ENCODE results near the genes MRGPRX3 and SAA2.

GRCh38 chr11:16193636-16194554, 162.5 kb downstream of the SOX6 start:
- PRO-cap = no peak

- PRO-cap = no peak
Observed at GRCh38 chr11:16612066-16612434, 126.4 kb upstream of the C11orf58 start.

DNA sequence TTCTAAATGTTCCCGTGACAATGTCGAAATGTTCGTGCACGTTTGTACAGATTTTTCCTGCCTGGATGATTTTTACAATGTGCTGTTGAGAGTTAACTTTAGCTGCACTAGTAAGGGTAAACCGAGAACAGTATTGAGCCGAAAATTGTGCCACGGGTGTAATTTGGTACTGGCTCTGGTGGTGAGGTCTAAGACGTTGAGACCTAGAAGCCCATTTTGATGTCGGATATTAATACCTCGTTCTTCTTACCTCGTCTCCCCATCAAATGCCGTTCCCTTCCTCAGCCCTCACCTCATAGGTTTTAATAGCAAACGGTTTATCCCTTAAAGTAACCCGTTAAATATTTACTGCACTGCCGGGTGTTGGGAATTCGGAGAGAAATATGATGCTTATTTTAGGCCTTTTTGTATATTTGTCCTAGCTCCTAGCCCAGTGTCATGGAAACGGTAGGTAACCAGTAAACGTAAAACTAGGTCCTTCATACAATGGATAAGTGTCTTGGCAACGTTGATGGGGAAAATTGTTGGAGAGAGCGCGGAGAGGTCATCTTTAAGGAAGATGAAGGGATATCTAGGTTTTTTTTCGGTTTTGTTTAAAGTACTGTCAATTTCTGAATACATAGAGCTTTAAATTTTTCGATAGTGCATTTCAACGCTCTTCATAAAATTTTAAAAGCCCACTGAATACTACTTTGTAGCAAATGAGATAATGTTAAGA, 921 bp downstream of the C11orf58 start:
- PRO-cap = no peak

- PRO-cap = no peak
Observed at GRCh38 chr11:16795139-16795675, 56.8 kb downstream of the C11orf58 start.

- PRO-cap = no peak
Observed at GRCh38 chr11:16803938-16804873, 65.8 kb downstream of the C11orf58 start.

GRCh38 chr11:16966470-16967261, 47.5 kb downstream of the PLEKHA7 start:
- PRO-cap = no peak

- PRO-cap = no peak
Observed at GRCh38 chr11:17524227-17524809, 19.9 kb downstream of the USH1C start.

DNA sequence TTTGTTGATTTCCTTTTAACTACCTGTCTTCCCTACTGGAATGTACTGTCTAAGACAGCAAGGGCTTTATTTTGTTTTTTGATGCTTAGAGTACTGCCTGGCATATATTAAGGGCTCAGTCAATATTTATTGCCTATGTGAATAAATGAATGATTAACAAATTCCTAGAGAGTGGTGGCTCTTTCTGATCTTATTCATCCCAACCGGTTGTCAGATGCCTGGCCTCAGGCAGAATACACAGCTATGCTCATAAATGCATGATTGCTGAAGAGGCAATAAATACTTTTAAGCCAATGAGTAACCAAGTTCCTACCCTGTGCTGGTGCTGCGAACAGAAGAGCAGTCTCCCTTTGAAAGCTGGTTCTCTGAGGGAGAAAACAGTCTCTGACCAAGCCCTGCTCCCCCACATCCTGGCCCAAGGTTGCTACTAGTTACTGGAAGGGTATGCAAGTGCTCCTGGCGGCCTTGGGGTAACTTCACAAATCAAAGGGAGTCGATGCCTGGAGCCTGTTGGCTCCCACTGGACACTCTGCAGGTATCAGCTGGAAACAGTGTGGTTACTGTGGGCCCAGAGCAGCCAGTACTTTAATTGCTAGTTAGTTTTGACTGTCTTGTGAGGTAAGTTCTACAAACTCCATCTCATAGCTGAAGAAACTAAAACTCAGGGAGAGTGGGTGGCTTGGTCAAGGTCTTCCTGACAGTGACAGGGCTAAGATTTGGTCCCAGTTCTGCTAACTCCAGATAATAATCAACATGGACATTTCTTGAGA, 2.8 kb downstream of the USH1C start:
- PRO-cap = no peak

GRCh38 chr11:17719753-17720618, 615 bp downstream of the MYOD1 start:
- PRO-cap = no peak

GRCh38 chr11:18132376-18132812, at the start of gene MRGPRX3:
Gene MRGPRX3 (plus strand): TSS chr11:18132571.
- PRO-cap = no peak

- PRO-cap = no peak
Observed at GRCh38 chr11:18246342-18246745, 2.1 kb downstream of the SAA2 start.

GRCh38 chr11:18248299-18249023, at the start of gene SAA2:
Gene SAA2 (minus strand): TSS chr11:18248668.
- PRO-cap = no peak

DNA sequence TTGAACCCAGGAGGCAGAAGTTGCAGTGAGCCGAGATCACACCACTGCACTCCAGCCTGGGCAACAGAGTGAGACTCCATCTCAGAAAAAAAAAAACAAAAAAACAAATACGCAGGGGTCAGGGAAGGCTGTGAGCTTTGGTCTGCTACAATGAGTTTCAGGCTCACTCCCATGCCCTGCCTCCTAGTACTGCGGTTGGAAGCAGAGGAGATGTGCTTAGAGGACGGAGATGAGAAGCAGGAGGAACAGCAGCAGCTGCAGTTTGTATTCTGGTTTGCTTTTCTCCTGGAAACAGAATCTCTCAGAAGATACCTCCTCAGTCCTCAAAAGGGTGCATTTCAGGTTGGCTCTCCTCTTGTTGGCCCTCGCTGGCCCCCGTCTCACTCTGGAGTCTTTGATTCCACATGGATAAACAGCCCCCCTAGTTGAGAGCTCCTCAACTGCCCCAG, 11.7 kb upstream of the LDHA start:
- PRO-cap = no peak

GRCh38 chr11:18650680-18651522, 16.8 kb upstream of the SPTY2D1 start:
- PRO-cap = no peak

DNA sequence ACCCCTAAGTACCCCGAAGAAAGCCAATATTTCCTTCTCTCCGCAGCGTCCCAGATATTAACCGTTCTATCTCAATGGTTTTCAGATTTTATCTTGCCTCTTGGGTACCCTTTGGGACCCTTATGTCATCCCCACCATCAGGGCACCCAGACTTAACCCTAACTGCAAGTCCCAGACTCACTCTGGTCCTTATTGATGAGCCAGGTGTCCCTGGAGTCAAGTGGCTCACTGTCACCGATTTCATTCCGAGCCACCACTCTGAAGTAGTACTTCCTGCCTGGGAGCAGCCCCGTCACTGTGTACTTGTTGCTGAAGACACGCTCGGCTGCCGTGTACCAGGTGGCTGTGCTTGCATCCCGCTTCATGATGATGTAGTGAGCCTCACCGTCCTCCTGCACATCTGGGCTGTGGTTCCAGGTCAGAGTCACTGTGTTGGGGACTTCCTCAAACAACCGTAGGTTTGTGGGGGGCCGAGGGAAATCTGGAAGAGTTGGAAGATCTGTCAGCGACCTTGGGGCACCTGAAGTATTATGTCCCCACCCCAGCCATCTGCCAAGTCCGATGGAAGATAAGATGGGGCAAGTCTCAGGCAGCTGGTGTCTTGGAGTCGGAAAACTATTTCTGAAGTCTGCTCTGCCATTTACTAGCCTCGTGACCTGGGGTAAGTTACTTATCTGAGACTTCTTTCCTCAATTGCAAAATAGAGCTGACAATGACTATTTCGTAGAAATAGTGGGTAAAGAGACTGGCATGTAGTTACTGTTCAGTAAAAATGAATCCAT, 8.3 kb downstream of the TMEM86A start:
- PRO-cap = no peak

DNA sequence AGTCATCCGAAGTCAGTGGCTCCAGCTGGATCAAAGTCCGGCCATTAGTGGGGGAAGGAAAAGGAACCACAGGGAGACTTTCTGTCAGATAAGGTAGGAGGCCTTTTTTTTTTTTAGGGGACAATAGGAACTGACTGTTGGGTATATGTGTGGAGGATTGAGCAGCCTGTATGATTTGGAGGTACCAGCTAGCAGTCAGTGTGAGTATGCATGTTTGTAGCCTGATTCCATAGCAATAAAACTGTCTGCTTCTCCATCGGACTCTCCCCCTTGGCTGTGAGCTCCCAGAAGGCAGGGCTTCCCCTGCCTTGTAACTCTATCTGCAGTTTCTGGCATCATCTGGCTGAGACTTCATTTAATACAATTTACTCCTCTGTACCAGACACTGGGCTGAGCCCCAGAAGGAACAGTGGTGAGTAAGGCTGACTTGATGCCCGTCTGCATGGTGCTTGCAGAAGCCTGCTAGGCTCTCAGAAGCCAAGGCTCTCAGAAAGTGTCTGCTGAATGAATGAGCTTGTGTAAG, 5.7 kb downstream of the IGSF22 start:
- PRO-cap = no peak

- PRO-cap = no peak
Observed at GRCh38 chr11:19184929-19185520, 16.8 kb downstream of the CSRP3 start.

GRCh38 chr11:19191576-19192407, 10.0 kb downstream of the CSRP3 start:
- PRO-cap = no peak

DNA sequence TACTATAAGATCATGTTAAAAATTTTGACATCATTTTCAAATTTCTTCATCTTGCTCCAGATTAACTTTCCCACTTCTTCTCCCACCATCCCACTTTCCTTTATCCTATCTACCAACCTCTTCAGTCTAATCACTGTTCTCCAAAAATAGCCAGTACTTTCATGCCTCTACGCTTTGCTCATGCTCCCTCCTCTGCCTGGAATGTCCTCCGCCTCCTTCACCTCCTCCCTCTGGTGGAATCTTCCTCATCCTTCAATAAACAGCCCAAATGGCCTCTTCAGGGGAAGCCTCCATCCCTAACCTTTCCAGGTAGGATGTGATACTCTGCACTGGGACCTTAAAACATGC, 7.8 kb upstream of the CSRP3 start:
- PRO-cap = no peak

DNA sequence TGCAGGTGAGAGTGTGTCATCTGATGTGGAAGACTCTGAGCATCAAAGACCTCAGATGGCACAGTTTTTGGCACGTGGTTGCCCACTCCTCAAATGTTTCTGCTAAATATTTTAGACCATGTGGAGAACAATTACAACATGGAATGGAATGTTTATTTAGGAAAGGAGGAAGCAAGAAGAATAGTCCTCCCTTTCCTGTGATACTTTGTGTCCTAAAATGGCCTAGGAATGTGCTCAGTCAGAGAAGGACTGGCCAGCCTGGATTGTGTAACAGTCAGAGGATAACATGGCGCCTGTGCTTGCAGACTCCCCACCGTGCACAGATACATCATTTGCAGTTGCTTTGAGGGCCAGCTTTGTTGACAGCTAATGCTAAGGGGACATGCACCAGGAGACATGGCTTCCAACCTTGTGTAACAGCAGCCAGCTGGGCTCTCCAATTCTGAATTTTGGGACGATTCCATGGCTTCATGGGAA, 129.7 kb upstream of the E2F8 start:
- PRO-cap = no peak

Measured in trachea (tissue), 1 donor.